ENCODE measurements around a stretch of chr11.

- PRO-cap = no peak
- RAMPAGE, long total RNA = no peak
Observed at GRCh38 chr11:65362293-65363003, 7.9 kb downstream of the TIGD3 start.

GRCh38 chr11:65412599-65413073 is 26.2 kb downstream of the FRMD8 start:
- PRO-cap = no peak
- RAMPAGE, long total RNA = no peak

DNA sequence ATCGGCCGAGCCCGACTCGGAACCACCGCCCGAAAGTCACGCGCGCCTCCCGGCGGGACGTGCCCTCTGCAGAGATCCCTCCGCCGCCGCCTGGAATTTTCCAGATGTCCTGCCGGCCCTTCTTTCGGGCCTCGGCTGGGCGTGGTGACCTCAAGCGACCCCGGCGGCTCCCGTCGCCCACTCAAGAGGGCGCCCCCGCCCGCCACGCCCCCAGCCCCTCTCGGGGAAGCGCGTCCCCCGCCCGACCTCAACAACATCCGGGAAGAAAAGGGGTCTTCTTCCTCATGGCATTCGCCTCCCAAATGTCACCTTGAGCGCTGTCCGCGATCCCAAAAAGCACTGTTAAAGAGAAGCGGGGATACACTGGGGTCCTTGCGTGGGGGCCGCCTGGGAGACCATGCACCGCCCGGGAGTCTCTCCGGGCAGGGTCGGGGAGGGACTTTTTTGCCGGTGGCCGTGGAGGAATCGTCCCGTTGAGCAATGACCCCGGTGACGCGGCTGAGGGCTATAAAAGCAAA is 35.9 kb downstream of the FRMD8 start:
- PRO-cap = bidirectional peak, plus-strand start at position 127 of the sequence, minus-strand start outside the sequence; bidirectional peak, plus-strand start outside the sequence, minus-strand start at position 482 of the sequence
- RAMPAGE, long total RNA = no peak

DNA sequence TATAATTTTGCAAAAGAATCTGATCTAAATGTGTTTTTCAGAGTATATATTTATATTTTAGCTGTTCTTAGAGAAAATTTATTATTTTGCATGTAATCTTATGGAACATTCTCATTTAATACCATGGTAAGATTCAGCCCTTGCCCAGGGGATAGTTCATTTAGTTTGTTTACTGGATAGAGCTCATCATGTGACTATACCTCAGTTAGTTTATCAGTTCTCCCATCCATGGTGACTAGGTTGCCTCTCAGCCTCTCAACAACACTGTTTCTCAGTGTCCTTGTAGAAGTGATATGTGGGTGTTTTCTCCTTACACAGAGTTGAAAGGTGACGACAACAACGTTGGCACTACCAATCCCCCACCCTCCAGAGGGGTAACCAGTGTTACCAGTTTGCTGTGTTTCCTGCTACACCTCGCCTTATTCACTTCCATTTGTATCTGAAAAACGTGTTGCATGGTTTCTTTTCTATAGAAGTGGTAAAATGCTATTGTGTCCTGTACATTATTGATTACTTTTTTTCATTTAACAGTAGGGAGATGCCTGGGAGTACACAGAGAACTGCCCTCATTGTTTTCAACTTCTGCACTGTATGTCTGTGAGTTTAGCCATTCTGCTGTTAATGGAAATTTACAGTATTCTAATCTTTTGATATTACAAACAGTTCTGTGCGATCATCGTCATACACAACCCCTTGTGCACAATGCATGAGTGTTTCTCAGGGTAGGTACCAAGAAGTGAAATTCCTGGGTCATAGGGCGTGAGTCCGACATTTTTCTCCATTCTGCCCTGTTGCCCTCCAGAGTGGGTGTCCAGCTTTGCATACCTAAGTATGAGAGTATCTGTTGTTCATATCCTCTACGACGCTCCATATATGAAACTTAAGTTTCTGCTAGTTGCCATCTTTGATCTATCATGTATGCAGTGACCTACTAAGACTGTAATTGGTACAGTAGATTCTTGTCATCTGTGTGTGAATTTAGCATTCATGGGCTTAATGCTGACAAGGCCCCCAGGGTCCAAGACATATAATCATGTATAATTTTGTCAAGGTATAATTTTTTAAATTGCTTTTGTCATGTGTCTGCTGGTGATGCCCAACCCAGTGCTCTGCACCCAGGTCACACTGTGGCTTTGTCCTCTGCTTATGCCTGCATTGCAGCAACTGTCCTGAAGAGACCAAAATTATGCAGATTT is 47.9 kb downstream of the FRMD8 start:
- PRO-cap = no peak
- RAMPAGE, long total RNA = no peak

DNA sequence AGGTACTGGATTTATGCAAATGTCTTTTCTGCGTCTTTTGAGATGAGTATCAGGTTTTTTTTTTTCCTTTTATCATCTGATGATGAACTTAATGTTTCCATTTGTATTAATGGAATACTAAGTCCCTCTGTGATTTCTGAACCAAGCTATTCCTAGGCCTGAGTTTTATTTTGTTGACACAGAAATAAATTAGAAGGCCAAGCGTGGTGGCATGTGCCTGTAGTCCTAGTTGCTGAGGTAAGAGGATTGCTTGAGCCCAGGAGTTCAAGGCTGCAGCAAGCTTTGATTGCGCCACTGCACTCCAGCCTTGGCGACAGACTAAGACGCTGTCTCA is 53.7 kb downstream of the FRMD8 start:
- PRO-cap = no peak
- RAMPAGE, long total RNA = no peak

DNA sequence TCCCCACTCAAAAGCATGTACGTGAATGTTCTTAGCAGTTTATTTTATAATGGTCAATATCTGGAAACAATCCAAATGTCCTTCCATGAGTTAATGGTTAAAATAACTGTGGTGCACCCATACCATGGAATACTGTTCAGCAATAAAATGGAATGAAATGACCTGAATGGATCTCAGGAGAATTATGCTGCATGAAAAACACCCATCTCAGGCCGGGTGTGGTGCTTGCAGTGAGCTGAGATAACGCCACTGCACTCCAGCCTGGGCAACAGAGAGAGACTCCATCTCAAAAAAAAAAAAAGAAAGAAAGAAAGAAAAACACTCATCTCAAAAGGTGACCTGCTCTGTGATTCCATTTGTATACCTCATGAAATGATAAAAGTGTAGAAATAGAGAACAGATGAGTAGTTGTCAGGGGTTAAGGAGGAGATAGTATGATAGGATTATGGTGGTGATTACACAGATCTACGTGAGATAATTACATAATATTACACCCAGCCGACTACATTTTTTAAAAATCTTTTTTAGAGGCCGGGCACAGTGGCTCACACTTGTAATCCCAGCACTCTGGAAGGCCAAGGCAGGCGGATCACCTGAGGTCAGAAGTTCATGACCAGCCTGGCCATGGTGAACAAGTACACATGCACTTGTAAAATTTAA is 57.0 kb upstream of the SCYL1 start:
- PRO-cap = no peak
- RAMPAGE, long total RNA = no peak

GRCh38 chr11:65493793-65494314 is 31.0 kb upstream of the SCYL1 start:
- PRO-cap = bidirectional peak, plus-strand start at chr11:65494077, minus-strand start at chr11:65493991
- RAMPAGE, long total RNA = no peak

DNA sequence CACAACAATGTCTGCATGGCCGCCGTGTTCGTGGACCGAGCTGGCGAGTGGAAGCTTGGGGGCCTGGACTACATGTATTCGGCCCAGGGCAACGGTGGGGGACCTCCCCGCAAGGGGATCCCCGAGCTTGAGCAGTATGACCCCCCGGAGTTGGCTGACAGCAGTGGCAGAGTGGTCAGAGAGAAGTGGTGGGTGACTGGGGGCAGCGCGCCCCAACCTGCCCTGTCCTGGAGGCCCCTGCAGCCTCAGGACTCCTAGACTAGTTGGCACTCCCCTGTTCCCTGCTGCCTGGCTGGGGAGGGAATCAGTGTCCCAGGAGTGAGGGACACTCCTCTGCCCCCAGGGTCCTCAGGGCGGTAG is 1.3 kb downstream of the SCYL1 start:
- PRO-cap = no peak
- RAMPAGE, long total RNA = no peak

DNA sequence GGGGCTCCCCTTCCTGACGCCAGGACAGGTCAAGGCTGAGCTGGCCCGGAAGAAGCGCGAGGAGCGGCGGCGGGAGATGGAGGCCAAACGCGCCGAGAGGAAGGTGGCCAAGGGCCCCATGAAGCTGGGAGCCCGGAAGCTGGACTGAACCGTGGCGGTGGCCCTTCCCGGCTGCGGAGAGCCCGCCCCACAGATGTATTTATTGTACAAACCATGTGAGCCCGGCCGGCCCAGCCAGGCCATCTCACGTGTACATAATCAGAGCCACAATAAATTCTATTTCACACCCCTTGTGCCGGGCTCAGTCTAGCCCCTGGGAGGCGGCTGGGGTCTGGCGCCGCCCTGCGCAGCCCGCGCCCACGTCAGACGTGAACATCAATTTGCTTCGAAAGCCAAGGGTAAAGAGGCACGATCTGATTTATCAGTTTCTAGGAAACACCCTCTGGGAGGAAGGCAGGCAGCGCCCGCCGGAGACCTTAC is 13.6 kb downstream of the SCYL1 start:
- PRO-cap = no peak
- RAMPAGE, long total RNA = no peak

GRCh38 chr11:65543932-65544796 is 14.0 kb downstream of the LTBP3 start:
- PRO-cap = no peak
- RAMPAGE, long total RNA = no peak

- PRO-cap = no peak
- RAMPAGE, long total RNA = no peak
Observed at GRCh38 chr11:65546210-65546970, 11.8 kb downstream of the LTBP3 start.

- PRO-cap = no peak
- RAMPAGE, long total RNA = no peak
Observed at GRCh38 chr11:65555423-65556245, 2.5 kb downstream of the LTBP3 start.

DNA sequence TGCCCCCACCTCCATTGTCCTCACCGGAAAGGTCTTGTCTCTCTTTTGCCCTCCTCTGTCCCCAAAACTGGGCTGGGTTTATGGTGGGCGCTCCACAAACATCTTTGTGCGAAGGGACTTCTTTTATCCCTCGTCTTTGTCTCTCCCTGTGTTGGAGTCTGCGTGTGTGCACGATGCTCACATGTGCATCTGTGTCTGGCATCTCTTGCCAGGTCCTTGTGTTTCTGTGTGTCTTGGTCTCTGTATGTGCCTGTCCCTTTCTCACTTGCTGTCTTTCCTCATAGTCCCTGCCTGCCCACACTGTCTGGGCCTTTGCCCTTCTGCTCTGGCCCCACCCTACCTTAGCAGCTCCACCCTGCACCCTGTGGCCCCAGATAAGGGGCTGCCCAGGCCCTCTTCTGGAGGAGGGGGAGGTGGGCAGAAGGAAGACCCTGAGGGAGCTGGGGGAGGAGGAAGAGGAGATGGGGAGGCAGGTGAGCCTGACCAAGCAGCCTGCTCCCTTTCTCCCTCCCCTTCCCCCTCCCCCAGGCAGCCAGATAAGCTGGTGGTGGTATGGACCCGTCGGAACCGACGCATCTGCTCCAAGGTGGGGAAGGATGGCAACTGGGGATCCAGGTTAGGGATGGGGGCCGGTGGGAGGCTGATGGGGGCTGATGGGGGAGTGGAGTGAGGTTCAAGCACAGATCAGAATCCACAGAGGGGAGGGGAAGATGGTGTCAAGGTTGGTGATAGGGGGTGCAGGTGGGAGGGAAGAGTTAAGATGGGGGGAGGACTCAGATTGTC is 2.9 kb downstream of the EHBP1L1 start:
- PRO-cap = no peak
- RAMPAGE, long total RNA = no peak

- PRO-cap = unidirectional peak, plus-strand start at chr11:65592155
- RAMPAGE, long total RNA = no peak
Observed at GRCh38 chr11:65591831-65592768, 3.5 kb downstream of the KCNK7 start.

DNA sequence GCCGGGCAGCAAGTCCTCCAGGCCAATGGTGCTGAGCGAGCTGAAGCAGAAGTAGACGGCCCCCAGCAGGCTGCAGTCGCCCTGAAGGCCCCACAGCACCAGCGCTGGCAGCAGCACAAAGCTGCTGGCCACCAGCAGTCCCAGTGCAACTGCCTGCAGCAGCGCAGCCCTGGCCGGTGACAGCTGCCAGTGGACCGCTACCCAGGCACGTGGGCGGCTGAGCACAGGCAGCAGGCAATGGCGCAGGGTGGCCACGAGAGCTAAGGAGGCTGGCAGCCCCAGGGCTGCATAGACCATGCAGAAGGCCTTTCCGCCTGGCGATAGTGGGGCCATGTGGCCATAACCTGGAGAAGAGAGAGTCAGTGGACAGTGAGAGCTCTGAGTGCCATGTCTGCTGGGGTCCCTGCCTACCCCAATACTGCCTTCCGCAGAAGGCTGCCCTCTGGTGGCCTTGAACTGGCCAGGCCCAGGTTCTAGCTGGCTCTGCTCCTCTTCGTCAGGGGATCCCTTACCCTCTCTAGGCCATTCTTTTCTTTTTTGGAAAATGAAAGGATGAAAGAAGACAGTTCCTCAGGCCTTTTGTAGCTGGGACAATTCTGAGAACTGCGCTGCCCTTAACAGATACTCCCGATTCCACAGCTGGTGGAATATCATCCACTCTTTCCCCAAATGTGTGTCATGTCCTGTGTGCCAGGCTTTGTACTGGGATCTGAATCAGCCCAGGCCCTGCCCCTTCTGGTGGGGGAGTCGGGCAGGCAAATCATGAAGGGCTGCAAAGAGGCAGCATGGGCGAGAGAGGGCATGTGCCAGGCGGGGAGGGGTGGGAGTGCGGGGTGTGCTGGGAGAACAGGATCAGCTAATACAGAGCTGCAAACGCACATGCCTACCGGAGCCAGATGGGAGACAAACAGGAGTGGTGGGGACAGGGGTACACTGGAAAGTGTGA is 1.8 kb downstream of the KCNK7 start:
- PRO-cap = no peak
- RAMPAGE, long total RNA = no peak

DNA sequence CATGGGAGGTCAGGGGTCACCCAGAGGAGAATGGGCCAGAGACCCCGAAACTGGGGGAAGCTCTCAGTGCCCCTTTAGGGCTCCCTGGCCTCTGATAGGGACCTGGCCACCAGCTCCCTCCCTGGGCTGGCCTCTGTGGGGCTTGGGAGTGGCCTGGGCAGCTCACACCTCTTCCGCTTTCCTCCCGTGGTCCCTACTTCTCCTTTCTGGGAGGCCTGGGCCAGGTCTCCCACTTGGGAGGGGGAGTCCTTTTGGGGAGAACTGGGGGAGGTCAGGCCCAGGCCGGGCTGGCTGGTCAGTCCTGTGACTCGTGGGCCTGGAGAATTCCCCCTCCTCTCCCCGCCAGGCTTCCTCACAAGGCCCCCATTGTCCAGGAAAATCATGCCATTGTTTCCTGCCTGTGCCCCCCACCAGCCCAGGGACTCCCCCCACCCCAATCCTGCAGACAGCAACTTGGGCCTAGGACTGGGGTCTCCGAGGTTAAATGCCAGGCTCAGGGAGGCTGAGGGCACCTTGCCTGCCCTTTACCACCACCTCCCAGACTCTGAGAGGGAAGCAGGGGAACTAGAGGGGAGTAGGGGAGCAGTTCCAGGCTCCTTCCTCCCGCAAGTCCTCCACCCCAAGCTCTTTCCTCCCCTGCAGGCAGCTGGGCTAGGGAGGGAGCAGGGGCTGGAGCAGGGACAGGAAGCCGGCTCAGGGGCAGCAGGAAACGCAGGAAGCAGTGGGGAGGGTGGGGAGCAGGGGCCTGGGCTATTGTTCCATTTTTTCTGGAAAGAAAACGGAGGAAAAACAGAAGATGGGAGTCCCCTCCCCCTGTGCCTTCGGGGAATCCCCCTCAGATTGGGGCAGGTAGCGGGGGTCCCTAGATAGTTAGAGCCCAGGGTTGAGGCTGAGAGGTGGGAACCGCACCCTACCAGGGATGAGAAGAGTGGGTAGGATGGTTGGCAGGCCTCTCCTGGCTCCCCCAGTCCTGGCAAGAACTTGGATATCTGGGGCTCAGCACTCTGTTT is 2.7 kb downstream of the MAP3K11 start:
- PRO-cap = bidirectional peak, plus-strand start at position 683 of the sequence, minus-strand start at position 612 of the sequence
- RAMPAGE, long total RNA = no peak

DNA sequence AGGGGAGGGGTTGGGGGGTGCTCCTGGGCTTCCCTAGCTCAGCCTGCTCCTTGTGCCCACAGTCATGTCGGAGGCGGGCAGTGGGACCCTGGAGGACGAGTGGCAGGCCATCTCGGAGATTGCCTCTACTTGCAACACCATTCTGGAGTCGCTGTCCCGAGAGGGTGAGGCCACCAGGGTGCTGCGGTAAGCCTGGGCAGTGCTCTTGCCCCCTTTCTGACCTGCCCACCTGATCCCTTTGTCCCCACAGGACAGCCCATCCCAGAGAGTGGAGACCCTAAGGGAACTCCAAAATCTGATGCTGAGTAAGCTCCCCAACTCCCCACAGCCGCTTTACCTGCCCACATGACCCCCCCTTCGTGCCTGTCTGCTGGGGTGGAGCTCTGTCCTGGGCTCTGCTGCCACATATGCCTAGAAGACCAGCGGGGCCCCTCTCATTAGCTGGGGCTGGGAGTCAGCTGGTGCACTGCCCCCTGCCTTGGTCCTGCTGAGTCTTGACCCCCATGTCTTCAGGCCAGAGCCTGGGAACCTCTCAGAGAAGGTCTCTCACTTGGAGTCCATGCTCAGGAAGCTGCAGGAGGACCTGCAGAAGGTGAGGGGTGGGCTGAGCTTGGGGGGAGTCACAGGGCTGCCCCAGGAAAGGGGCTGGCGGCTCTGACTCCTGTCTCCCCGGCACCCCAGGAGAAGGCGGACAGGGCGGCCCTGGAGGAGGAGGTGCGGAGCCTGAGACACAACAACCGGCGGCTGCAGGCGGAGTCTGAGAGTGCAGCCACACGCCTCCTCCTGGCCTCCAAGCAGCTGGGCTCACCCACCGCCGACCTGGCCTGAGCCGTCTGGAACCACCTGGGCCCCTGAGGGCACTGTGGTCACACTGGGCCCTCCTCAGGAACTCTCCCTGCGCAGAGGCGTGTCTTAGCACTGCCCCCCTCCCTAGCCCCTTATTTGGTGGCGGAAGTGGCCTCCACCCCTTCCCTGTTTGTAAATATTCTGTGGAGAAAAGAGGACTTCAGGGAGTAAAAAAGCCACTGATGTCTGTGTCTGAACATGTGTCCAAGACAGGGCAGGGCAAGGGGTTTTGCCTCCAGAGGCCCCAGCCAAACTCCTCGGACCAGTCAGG is 12.3 kb downstream of the SIPA1 start:
- PRO-cap = no peak
- RAMPAGE, long total RNA = no peak

- PRO-cap = no peak
- RAMPAGE, long total RNA = no peak
Observed at GRCh38 chr11:65792877-65793907, 6.3 kb downstream of the OVOL1 start.

- PRO-cap = unidirectional peak, plus-strand start at chr11:65857101; unidirectional peak, plus-strand start at chr11:65857359
- RAMPAGE, long total RNA = no peak
Observed at GRCh38 chr11:65856574-65857546, 1.1 kb downstream of the CFL1 start.

- PRO-cap = bidirectional peak, plus-strand start at chr11:65873722, minus-strand start at chr11:65873605
- RAMPAGE, long total RNA = no peak
Observed at GRCh38 chr11:65873309-65874294, 1.0 kb upstream of the EFEMP2 start.